Cytotoxic T cell (primary cell): ENCODE measurements around the gene UBXN7.

DNA sequence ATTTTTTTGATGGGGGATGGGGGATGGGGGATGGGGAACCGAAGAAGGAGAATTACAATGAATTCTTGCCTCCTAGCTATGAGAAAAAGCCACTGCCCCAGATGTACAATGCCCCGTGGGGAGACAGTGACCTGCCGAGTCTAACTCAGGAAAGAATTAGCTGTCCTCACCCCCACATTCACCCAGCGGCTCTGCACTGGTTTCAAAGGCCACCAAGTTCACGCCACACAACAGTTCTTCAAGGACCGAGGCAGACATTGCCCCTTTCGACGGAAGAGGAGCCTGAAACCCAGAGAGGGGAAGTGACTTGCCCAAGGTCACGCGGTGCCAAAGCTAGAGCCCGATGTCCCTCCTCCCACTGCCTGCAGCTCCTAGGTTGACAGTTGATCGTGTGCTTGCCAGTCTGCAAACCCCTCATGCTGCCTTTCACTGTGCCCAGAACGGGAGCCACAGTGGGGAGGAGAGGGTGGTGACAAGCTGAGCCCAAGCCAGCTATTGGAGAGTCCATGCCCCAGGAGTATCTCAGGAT is 231.0 kb downstream of the XXYLT1 start:
- PRO-cap, 2 experiments, result no peak in any of the 2 experiments

- PRO-cap, 2 experiments, result no peak in any of the 2 experiments
Measured at GRCh38 chr3:195070335-195070750, 200.6 kb downstream of the XXYLT1 start.

DNA sequence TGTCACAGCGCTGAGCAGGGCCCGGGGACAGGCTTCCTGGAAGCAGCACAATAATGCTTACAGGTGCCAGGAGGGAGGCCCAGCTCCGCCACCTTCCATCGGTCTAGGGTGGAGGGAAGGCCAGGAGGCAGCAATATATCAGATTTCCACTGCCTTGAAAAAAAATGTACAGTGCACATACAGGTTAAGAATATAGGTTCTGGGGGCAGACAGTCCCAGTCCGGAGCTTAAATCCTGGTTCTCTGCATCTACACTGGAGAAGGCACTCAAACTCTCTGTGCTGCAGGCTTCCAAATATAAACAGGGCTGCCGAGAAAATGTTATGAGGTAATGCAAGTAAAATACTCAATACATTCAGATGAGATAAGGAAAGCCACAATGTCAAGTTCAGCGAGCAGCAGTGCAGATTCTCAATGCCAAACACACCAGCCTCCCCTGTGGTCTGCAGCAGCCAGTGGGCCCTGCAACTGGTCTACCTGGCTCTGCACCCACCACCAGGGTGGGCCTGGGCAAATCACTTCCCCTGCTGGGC is 189.5 kb downstream of the XXYLT1 start:
- PRO-cap, 2 experiments, result peak in 1 of 2 experiments; most common plus-strand start position 428 of the sequence (in 1)

- PRO-cap, 2 experiments, result no peak in any of the 2 experiments
Measured at GRCh38 chr3:195095043-195095478, 175.9 kb downstream of the XXYLT1 start.

GRCh38 chr3:195129406-195129985 is 141.5 kb downstream of the XXYLT1 start:
- PRO-cap, 2 experiments, result no peak in any of the 2 experiments

- PRO-cap, 2 experiments, result no peak in any of the 2 experiments
Measured at GRCh38 chr3:195179628-195180071, 91.3 kb downstream of the XXYLT1 start.

GRCh38 chr3:195209451-195210671 is 61.1 kb downstream of the XXYLT1 start:
- PRO-cap, 2 experiments, result no peak in any of the 2 experiments

DNA sequence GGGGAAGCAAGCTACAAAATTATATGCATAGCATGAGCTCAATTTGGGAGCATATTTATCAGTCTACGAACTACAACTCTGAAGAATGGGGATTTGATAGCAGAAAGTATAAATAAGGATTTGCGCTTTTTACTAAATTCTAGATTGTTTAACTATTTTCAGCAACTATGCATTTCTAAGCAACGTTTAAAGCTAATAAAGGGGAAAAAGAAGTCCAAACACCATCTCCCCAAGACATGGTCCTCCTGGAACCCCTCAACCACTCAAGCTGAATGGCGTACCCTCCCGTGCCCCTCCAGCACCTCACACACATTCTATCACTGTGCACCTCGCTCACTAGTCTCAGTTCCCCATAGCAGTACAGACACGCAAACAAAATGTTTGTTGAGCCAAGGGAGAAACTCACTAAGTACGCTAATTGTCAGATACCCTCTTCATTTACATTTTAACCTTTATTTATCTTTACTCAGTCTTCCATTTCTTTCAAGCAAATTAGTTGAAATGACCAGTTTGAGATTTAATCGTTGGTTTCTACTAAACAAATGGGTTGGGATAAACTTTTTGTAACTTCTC is 48.8 kb downstream of the ACAP2 start:
- PRO-cap, 2 experiments, result no peak in any of the 2 experiments

GRCh38 chr3:195542309-195542564 is 888 bp downstream of the PPP1R2 start:
- PRO-cap, 2 experiments, result peak in 2 of 2 experiments; most common plus-strand start chr3:195542429 (in 2)

DNA sequence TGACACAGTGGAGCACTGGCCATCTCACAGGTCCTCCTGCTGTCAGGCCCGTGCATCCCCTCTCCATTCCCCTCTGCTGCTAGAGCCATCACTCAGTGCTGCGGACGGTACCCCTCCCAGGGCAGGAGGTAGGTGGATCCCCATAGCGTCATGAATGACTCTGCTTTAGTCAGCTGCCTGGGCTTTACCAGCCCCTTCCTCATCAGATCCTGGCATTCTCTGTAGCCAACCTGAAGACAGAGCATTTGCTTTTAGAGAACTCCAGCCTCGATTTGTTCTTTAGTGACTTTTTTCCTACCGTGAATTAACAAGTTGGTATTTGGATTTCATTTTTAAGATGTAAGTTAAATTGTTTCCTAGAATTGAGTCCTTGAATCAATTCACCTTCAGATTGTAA is 12.1 kb upstream of the PPP1R2 start:
- PRO-cap, 2 experiments, result no peak in any of the 2 experiments

DNA sequence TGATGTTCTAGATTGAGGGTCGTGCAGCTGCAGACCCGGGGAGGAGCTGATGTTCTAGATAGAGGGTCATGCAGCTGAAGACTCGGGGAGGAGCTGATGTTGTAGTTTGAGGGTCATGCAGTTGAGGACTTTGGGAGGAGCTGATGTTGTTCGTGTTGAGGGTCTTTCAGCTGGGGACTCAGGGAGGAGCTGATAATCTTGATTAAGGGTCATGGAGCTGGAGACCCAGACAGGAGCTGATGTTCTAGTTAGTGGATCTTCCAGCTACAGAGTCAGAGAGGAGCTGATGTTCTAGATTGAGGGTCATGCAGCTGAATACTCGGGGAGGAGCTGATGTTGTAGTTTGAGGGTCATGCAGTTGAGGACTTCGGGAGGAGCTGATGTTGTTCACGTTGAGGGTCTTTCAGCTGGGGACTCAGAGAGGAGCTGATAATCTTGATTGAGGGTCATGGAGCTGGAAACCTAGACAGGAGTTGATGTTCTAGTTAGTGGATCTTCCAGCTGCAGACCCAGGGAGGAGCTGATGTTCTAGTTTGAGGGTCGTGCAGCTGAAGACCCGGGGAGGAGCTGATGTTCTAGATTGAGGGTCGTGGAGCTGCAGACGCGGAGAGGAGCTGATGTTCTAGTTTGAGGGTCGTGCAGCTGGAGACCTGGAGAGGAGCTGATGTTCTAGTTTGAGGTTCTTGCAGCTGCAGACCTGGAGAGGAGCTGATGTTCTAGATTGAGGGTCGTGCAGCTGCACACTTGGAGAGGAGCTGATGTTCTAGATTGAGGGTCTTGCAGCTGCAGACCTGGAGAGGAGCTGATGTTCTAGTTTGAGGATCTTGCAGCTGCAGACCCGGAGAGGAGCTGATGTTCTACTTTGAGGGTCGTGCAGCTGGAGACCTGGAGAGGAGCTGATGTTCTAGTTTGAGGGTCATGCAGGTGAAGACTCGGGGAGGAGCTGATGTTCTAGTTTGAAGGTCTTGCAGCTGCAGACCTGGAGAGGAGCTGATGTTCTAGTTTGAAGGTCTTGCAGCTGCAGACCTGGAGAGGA is 61.3 kb upstream of the APOD start:
- PRO-cap, 2 experiments, result no peak in any of the 2 experiments

GRCh38 chr3:195698526-195699612 is 21.9 kb upstream of the MUC20 start:
- PRO-cap, 2 experiments, result no peak in any of the 2 experiments

- PRO-cap, 2 experiments, result no peak in any of the 2 experiments
Measured at GRCh38 chr3:195715820-195716410, 4.9 kb upstream of the MUC20 start.

- PRO-cap, 2 experiments, result no peak in any of the 2 experiments
Measured at GRCh38 chr3:195802724-195803216, 9.0 kb downstream of the MUC4 start.

DNA sequence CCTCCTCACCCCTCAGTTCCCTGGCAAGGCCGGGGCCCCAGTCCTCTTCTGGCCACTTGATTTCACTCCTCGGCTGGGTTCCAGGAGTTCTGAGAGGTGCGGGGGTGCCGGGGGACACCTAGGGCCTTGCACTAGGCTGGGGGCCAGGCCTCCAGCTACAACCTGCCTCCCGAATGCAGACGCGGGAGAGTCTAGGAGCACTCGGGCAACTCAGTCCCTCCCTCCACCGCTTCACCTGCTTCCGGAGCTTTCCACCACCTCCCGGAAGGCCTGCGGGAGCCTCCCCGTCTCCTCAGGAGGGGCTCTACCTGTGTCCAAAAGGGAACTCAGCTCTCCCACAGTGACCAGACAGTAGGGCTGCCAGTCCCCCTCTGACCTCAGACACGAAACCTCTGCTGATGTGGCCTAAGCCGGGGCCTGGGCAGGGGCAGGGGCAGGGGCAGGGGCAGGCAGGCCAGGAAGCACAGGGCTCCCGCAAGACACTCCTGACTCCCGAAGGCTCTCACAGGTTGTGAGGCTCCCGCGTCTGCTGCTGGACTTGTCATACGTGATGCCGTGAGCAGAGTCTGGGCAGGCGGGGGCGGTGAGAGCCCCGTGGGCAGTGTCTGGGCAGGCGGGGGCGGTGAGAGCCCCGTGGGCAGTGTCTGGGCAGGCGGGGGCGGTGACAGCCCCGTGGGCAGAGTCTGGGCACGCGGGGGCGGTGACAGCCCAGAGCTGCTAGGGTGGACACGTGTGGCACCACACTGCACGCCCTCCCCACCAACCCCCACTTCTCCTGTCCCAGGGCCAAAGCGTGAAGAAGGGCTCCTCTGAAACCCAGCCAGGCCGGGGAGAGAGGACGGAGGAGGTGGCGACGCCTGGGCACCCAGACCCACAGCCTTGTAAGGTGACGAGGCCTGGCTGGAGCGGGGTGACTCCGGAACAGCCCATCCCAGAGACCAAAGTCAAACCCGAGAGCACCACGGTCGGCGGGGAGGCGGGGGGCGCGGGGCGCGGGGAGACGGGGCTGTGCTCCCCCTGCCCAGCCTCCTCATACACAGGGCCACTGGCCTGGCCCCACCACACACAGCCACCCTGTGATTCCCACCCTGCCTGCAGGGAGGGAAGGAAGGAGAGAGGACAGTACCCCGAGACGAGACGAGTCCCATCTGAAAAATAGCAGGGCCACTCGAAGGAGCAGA is 35.1 kb downstream of the TNK2 start:
- PRO-cap, 2 experiments, result no peak in any of the 2 experiments

DNA sequence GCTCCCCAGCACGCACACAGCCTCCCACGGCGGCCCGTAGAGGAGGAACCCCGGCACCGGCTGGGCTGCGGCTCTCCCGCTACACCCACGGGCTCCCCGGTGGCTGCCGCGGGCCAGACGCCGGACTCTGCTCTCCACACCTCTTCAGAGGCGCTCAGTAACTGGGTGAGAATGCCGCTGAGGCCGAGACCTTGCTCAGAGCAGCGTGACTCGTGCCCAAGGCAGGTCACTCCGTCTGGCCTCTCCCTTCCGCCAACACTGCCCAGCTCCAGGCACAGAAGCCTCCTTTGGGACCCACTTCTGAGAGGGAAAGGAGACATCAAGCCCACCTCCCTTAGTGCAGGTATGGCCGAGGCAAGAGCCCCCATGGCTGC is 34.3 kb downstream of the TNK2 start:
- PRO-cap, 2 experiments, result no peak in any of the 2 experiments

DNA sequence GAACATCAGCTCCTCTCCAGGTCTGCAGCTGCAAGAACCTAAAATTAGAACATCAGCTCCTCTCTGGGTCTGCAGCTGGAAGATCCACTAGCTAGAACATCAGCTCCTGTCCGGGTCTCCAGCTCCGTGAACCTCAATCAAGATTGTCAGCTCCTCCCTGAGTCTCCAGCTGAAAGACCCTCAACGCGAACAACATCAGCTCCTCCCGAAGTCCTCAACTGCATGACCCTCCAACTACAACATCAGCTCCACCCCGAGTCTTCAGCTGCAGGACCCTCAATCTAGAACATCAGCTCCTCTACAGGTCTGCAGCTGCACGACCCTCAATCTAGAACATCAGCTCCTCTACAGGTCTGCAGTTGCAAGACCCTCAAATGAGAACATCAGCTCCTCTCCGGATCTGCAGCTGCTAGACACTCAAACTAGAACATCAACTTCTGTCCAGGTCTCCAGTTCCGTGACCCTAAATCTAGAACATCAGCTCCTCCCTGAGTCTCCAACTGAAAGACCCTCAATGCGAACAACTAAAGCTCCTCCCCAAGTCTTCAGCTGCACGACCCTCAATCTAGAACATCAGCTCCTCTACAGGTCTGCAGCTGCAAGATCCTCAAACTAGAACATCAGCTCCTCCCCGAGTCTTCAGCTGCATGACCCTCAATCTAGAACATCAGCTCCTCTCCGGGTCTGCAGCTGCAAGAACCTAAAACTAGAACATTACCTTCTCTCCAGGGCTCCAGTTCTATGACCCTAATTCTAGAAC is 35.5 kb upstream of the TNK2 start:
- PRO-cap, 2 experiments, result no peak in any of the 2 experiments

DNA sequence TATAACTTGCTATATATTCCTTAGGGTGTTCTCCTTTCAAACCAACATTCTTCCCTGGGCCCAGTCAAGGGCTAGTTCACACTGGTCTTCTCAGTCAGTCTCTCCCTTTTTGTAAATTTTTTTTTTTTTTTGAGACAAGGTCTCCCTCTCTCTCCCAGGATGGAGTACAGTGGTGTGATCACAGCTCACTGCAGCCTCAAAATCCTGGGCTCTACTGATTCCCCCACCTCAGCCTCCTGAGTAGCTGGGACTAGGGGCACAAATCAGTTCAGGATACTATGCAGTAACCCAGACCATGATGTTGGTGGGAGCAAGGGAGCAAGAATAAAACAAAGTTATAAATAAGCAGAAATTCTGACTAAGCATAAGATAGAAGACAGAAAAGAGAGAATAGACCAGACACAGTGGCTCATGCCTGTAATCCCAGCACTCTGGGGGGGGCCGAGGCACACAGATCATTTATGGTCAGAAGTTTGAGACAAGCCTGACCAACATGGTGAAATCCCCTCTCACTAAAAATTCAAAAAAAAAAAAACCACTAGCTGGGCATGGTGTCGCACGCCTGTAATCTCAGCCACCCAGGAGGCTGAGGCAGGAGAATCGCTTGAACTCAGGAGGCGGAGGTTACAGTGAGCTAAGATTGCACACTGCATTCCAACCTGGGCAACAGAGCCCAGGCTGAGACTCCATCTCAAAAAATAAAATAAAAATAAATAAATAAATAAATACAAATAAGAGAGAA is 6.3 kb downstream of the TFRC start:
- PRO-cap, 2 experiments, result no peak in any of the 2 experiments

DNA sequence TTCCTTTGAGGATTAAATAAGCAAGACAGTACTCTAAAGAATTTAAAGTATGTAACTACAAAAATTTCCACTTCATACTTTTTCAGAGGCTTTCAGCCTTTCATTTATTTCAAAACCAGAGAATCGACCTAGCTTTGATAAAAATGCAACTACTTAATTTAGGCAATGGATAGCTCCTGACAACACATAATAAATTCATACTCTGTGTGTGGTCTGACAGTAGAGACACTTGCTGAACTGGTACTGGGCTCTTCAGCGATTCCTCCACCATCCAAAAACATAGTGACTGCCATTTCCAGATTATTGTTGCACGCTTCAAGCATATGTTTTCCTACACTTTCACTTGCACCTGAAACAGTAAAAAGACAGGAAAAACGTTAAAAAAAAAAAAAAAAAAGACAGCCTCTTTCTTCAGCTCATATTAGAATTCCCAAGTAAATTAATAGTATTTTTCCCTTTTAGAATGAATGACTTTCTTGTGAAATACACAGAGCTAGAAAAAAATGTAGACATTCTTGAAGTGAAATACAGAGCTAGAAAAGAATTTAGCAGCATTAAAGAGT is 25.1 kb downstream of the UBXN7 start:
- PRO-cap, 2 experiments, result no peak in any of the 2 experiments

- PRO-cap, 2 experiments, result peak in 2 of 2 experiments; most common plus-strand start chr3:196432601 (in 2); most common minus-strand start chr3:196432427 (in 2)
Measured at GRCh38 chr3:196432267-196433024, at the start of gene UBXN7. TSS of gene UBXN7 (minus strand) at chr3:196432427.